HCT116 (cell line): ENCODE measurements around a stretch of chr3.

GRCh38 chr3:65977528-65978457, 60.9 kb downstream of the MAGI1 start:
- RRBS, result no CpG with 5 or more reads among the region's 10 CpGs

- RRBS, result 2% methylated on average over 7 of the region's 52 CpGs
Observed at GRCh38 chr3:66037541-66038263, 1.0 kb downstream of the MAGI1 start.

GRCh38 chr3:66280376-66280739, 59.6 kb downstream of the SLC25A26 start:
- RRBS, result no CpG with 5 or more reads among the region's 4 CpGs

DNA sequence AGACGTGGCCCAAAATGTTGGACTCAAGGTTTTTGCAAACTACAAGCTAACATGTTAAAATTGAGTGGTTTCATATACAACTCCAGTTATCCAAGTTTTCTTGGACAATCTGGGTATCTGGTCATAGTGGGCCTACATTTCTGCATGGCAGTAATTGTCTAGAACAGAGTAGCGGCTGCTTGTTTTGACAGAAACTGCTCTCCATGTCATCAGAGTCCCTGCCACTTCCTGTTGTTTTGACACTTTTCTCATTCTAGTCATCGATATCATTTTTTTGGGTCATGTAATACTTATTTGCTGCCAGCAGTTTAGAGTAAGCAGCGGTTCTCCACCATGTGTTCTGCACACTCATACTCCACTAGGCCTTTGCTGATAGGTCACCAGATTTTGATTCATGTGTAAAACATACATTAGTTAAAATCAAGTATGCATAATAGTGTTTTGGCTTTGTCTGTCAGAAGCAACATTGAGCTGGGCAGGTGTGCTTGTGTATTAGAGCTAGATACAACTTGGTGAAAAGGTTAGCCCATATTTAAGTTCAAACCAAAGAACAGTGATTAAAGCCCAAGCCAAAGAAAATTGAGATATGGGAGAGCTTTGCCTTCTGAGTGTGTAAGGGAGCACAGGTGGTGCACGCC, 81.6 kb downstream of the SLC25A26 start:
- RRBS, result no CpG with 5 or more reads among the region's 5 CpGs

DNA sequence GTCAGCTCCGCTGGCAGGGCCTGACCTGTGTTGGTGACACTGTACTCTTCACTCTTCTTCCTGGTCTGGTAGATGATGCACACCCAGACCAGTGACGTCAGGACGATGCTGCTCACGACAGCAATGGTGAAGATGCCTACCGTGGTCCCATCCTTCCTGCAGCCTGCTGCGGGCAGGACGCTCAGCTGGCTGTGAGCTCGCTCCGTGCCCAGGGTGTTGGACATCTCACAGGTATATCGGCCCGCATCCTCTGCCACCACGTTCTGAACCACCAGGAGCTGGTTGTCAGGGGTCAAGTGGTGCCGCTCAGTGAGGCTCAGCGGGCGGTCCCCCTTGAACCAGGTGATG, 117.9 kb downstream of the LRIG1 start:
- RRBS, result no CpG with 5 or more reads among the region's 15 CpGs

DNA sequence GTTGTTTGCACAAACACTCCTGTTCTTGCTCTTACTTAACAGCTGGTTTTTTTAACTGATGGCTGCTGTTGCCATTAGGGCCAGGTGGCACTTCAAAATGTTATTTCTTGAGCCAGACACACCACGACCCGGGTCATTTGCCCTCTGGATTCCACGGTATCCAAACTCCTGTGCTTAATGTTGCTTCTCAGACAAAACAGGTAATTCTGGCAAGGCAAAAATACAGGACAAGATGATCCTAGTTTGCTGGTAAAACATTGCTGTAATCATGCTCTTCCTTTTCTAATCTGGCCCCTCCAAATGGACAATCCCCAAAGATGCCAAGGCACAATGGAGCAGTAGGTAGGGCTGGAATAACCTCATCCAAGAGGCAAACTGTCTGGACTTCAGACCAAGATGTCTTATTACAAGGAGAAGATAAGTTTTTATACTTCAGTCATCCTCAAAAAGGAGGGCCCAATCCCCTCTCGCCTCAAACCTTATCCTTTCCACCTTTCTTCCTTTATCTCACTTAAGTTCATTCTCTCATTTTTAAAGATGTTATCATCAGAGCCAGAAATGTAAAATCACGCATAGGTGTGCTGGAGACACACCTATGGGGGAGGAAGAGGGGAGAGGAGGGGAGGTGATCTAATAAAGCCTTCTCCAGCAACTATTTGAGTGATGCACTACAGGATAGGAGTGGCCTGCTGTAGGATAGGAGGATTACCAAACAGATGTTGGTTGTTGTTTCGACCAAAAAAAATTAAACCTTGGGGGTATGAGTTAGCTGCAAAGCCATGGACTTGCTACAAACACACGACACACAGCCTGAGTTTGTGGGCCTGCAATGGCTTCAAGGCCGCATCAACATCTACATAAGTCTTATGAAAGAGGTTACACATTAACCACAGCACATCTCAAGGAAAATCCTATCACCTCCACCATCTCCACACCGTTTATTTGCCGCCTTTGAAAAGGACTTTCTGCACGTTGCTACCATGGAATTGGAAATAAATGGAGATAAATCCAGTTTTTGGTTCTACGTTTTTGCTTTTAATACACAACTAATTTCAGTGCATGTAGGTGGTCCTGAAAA, 23.3 kb downstream of the LRIG1 start:
- RRBS, result no CpG with 5 or more reads among the region's 12 CpGs

- RRBS, result no CpG with 5 or more reads among the region's 11 CpGs
Observed at GRCh38 chr3:66486155-66486953, 14.5 kb downstream of the LRIG1 start.

GRCh38 chr3:66582953-66583436, 82.2 kb upstream of the LRIG1 start:
- RRBS, result no CpG with 5 or more reads among the region's 13 CpGs

DNA sequence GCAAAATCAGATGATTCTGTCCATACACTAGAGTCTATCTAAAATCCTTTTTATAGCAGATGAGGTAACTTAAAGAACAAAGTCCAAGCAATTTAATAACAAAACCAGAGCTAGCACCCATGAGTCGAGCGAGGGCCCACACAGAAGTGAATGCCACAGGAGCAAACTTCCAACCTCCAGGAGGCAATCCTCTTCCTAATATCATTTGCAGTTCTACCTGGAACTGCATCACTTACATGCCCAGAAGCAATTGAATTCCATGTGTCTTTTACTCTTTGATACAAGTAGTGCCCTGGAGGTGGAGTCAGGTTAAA, 35.4 kb upstream of the KBTBD8 start:
- RRBS, result no CpG with 5 or more reads among the region's 2 CpGs

DNA sequence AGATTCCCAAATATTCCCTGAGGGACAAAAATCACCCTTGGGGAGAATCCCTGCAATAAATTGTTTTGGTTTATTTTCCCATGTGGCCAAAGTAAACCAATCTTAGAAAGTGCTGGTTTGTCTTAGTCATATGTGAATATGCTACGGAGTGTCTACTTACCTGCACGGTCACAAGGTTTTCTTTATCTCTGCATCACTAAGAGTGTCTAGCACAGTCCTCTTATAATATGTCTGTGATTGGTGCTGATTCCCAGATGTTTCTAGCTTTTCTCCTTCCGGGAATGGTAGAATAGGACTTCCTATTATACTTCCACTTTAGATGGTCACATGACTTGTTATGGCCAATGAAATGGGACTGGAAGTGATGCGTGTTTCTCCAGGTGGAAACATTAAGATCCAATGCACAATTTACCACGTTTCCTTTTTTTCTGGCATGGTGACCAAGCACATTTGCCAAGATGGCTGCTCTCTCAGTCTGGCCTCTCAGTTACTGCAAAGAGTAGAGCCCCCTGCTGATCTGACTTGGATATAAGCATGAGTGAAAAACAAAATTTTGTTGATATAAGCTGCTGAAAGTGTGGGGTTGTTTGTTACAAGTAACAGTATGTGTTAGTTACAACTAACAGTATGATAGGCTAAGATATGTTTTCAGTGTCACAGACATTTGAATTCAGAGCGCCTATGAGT, 7.9 kb upstream of the KBTBD8 start:
- RRBS, result no CpG with 5 or more reads among the region's 6 CpGs

DNA sequence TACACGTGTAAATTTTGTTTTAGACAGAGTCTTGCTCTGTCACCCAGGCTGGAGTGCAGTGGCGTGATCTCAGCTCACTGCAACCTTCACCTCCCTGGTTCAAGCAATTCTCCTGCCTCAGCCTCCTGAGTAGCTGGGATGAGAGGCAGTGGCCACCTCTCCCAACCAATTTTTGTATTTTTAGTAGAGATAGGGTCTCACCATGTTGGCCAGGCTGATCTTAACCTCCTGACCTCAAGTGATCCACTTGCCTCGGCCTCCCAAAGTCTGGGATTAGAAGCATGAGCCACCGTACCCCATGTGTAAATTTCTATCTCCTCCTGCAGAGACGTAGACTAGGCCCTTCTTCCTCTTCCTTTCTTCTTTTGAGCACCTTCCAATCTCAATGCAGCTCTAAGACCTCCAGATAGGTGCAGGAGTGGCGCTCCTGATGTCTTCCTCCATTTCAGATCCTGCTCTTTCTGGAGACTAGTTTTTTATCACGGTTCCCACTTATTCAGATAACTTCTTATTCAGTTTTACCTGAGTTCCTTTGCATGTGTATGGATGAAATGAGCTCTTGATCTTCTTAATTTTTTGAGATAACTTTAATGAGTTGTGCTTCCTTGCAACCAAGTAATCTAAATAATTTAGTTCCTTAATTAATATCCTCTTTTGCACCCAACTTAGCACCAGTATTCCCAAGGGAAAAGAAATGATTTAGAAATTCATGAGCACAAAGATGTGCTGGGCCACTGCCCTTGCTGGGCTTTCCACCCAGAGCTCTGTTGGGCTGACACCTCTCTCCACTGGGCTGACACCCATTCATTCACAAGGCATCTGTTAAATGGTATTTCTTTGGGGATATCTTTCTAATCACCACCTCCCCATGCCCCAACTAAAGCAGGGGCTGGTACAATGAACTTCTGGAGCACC, 275.2 kb downstream of the SUCLG2 start:
- RRBS, result no CpG with 5 or more reads among the region's 7 CpGs

DNA sequence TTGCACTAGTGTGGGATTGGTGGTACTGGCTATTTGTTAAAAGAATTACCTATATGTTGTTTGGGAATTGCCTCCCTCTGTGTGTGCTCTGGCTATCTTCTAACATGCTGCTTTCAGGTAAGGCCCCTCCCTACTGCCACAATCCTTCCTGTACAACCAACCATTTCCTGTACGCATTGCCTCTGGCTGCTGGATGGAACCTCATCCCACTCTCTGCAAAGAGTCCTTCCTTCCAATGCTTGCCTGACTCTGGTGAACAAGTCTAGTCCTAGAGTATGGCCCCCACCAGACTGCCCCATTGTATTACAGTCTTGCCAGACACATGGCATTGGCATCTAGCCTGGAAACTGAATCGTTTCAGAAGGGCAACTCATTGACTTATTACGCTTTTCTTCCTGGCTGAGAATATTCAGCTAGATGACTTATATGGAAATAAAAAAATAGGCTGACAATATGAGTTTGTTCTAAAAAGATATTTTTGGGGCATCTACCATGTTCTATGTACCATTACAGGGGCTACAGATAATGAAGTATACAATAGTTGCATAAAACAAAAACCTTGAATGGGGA, 170.3 kb downstream of the SUCLG2 start:
- RRBS, result no CpG with 5 or more reads among the region's 3 CpGs

- RRBS, result no CpG with 5 or more reads among the region's 5 CpGs
Observed at GRCh38 chr3:67648124-67648681, 6.2 kb downstream of the SUCLG2 start.

- RRBS, result no CpG with 5 or more reads among the region's 3 CpGs
Observed at GRCh38 chr3:68996701-68996992, 16.8 kb downstream of the EOGT start.

DNA sequence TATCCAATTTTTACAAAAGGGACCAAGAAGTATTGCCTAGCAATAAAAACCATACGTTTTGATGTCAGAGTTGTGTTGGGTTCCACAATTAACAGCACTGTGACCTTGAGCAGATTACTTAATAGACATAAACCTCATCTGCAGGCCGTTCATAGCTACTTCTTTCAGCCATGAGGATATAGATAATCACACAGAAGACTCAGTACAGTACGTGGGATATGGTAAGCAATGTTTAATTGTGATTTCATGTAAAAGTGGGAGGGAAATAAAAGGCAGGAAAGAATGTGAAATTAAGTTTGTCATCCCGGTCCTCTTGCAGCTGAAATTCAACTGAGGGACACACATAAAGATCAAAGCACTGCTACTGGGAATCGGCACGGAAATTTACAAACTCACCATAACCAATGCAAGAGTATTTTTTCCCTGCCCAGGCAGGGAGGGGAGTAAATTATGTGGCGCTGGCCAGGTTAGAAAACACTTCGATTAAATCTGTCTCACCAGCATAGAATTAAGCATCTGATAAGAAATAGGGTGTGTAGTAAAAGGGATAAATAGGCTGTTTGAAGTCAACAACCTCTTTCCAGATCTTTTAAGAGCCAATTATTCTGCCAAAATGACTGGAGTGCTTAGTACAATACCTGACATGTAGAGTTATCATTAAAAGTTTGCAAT, 1.0 kb downstream of the UBA3 start:
- RRBS, result no CpG with 5 or more reads among the region's 8 CpGs

DNA sequence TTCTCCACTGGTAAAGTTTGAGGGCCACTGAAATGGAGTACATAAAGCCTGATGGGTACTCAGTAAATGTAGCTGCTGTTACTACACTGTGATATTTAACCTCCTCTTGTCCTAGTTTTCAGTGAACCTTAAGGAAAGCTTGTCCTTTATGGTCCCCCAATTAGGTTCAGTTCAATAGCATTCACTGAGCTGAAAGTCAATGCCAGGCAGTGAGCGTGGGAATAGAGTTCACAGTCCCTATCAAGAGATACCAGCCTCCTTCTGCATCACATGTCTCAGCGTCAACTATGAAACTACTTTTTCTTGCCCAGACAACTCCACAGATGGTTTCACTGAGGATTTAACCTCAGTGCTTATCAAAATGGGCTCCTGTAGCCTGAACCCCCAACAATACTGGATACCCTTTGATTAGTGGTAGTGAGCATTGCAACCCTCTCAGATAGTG, 1.3 kb upstream of the UBA3 start:
- RRBS, result no CpG with 5 or more reads among the region's 2 CpGs

GRCh38 chr3:69121542-69121943, 852 bp downstream of the LMOD3 start:
- RRBS, result no CpG with 5 or more reads among the region's 7 CpGs

- RRBS, result no CpG with 5 or more reads among the region's 8 CpGs
Observed at GRCh38 chr3:69240663-69241388, 118.4 kb upstream of the LMOD3 start.

DNA sequence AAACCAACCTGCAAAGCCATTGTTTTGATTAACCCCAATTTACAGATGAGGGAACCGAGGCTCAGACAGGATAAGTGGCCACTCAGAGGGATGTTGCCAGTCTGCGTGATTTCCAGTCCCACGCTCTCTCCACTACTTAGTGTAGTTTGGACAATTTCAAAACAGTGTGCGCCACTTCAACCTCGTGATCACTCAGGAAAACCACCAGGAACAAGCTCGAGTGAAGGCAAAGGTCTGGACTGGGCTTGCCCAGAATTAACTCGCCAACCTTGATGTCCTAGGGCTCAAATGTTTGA, 124.2 kb upstream of the LMOD3 start:
- RRBS, result no CpG with 5 or more reads among the region's 7 CpGs